Endothelial cell of umbilical vein (primary cell): ENCODE measurements around the genes MYH7 and THTPA.

GRCh38 chr14:22852629-22853527 is 16.5 kb downstream of the MMP14 start:
- PRO-cap: bidirectional peak, plus-strand start at chr14:22853286, minus-strand start at chr14:22853096
CAGE:
- cytosol, long polyA minus RNA: no peak
- cytosol, long polyA plus RNA: no peak
- long polyA plus RNA: no peak
- nucleus, long polyA minus RNA: no peak
- nucleus, long polyA plus RNA: no peak

DNA sequence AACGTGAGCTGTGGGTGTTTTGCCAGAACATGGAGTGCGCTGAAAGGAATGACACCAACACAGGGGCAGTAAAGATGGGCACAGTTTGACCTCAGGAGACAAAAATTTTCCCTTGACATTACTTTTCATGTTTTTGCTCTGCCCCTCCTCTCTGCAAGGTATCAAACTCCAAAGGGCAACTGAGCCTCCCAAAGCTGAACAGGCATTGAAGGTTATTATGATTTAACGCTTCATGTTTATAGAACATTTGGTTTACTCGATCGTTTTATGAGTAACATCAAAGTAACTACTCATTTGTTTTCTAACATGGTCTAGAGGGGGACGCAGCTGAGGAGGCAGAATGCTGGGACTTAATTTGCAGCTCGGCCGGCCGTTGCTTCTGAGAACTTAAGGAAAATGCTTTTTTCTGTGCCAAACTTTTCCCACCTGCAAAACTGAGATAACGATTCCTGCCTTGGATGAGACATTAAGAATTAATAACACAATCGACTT is 992 bp downstream of the HAUS4 start:
- PRO-cap: no peak
CAGE:
- cytosol, long polyA minus RNA: no peak
- cytosol, long polyA plus RNA: no peak
- long polyA plus RNA: no peak
- nucleus, long polyA minus RNA: no peak
- nucleus, long polyA plus RNA: no peak

DNA sequence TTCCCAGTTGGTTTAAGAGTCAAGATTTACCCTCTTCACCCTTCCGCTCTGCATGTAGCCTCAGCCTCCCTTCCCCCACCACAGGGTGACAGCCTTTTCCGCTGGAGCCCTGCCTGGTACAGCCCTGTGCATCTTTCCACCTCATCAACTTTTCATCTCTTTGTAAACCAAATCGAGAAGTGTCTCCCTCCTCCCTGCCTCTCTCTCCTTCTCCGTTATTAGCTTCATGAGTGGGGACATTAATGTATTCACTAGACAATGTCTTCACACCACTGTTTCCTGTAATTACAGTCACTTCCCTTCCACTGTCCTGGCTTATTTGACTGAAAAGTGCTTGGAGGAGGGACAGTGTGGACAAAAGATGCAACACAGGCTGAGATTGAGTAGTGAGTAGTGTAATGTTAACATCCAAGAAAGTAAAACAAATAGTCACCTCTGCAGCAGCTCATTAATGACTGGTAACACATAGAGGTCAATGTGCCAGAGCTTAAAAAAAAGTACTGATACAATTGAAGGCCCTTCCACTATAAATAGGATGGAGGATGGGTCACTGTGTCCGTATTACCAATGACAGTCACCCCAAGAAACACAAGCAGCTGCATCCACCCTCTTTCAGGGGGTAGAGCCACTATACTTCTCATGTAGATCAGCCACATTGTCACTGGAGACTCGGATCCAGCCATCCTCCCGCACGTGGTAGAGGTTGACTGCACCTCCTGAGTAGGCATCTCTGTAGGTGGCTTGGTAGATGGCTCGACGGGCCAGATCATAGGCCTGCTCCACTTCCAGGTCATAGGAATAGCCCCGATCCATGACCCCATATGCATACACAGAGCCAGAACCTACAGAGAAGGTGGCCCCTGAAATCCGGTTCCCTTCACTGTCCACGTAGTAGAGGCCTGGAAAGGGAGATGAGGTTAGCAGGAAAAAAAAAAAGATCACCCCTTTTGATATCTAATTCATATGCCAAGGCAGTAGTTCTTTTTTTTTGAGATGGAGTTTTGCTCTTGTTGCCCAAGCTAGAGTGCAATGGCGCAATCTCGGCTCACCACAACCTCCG is 8.9 kb downstream of the PSMB5 start:
- PRO-cap: unidirectional peak, minus-strand start at position 156 of the sequence
CAGE:
- cytosol, long polyA minus RNA: no peak
- cytosol, long polyA plus RNA: start-site peak on the minus strand centred at position 562 of the sequence, 312 bp wide, 2,619 and 2,777 reads in 2 replicates
- long polyA plus RNA: start-site peak on the minus strand centred at position 546 of the sequence, 131 bp wide, 1,364 and 1,499 reads in 2 replicates
- nucleus, long polyA minus RNA: no peak
- nucleus, long polyA plus RNA: start-site peak on the minus strand centred at position 548 of the sequence, 159 bp wide, 856 and 872 reads in 2 replicates

DNA sequence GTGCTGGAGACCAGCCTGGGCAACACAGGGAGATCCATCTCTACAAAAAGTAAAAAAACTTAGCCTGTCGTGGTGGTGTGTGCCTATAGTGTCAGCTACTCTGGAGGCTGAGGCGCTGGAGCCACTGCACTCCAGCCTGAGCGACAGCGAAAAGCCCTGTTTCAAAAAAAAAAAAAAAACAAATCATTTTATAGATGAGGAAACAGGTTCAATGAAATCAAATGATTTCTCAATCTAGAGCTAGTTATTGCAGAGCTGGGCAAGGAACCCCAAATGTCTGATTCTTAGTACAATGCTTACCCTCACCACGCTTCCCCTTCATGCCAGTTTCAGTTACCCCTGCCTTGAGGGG is 761 bp downstream of the PSMB5 start:
- PRO-cap: no peak
CAGE:
- cytosol, long polyA minus RNA: no peak
- cytosol, long polyA plus RNA: no peak
- long polyA plus RNA: no peak
- nucleus, long polyA minus RNA: no peak
- nucleus, long polyA plus RNA: no peak

DNA sequence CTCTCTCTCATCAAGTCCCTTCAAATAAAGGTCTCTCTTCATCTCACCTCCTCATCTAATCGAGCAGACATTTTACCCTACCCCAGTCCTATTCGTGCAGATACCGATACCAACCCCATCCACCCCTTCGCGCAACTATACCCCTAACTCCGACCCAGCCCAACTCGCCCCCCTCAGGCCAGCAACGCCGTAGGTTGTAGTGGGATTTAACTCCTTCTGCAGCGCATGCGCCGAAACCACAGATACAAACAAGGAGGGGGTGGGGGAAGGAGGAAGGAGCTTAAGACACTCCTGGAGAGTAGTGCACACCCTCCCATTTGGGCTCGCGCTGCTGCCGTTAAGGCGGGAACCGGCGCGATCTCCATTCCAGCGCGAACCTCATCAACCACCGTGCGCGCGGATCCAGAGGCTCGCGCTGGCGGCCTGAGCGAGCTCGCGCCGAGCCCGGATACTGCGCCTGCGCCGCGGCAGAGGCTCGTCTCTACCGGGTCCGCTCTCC is 441 bp downstream of the ACIN1 start:
- PRO-cap: bidirectional peak, plus-strand start at position 251 of the sequence, minus-strand start at position 171 of the sequence
CAGE:
- cytosol, long polyA minus RNA: no peak
- cytosol, long polyA plus RNA: no peak
- long polyA plus RNA: no peak
- nucleus, long polyA minus RNA: start-site peak on the plus strand centred at position 251 of the sequence, 128 bp wide, 48 reads
- nucleus, long polyA plus RNA: no peak

DNA sequence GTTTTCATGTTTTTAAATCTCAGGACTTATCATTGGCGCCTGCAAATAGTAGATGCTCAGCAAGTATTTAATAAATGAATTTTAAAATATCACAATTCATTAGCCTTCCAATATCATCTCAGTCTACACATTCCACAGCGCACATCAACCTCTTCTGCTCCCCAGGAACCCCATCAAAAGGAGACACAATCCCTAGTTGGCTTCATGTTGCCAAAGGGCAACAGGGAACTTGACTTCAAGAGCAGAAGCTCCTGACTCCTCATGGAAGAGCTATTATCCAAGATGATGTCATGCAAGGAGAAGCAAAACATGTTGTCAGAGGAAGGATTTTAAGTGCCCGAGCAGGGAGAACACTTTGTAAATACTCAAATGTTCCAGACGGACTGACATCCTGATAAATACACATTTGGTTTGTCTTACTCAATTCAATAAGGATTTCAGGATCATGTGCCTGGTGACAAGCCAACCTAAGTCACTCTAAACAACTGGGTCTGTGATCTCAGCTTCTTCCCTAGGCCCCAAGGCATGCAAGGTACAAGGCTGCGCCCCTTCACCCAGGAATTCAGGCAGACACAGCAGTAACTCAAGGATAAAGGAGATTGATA is 26.6 kb upstream of the CEBPE start:
- PRO-cap: no peak
CAGE:
- cytosol, long polyA minus RNA: no peak
- cytosol, long polyA plus RNA: no peak
- long polyA plus RNA: no peak
- nucleus, long polyA minus RNA: no peak
- nucleus, long polyA plus RNA: no peak

GRCh38 chr14:23147664-23148122 is 28.6 kb upstream of the CEBPE start:
- PRO-cap: no peak
CAGE:
- cytosol, long polyA minus RNA: no peak
- cytosol, long polyA plus RNA: no peak
- long polyA plus RNA: no peak
- nucleus, long polyA minus RNA: no peak
- nucleus, long polyA plus RNA: no peak

DNA sequence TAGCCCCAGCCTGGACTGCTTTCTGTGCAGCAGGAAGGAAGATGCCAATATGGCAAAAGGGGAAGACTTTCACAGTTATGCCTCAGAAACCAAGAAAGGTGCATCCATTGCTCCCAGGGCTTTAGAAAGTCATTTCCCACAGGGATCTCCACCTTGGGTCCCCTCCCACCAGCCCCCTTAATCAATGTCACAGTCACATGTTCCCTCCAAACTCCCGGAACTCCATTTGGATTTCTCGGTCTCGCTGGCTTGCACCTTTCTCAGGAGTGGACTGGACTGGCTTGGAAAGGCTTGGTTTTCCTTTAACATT is 30.0 kb downstream of the SLC7A8 start:
- PRO-cap: no peak
CAGE:
- cytosol, long polyA minus RNA: no peak
- cytosol, long polyA plus RNA: no peak
- long polyA plus RNA: no peak
- nucleus, long polyA minus RNA: no peak
- nucleus, long polyA plus RNA: no peak

DNA sequence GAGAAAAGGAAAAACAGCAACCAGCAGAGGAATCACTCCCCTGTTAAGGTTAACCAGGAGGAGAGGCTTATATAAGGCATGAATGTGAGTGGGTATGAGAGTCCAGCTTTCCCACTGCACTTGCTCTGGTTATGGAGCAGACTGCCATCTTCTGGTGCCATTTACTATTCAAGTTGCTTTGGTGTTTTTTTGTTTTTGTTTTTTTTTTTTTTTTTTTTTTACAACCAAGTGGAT is 3.0 kb downstream of the PPP1R3E start:
- PRO-cap: no peak
CAGE:
- cytosol, long polyA minus RNA: no peak
- cytosol, long polyA plus RNA: no peak
- long polyA plus RNA: no peak
- nucleus, long polyA minus RNA: no peak
- nucleus, long polyA plus RNA: no peak

DNA sequence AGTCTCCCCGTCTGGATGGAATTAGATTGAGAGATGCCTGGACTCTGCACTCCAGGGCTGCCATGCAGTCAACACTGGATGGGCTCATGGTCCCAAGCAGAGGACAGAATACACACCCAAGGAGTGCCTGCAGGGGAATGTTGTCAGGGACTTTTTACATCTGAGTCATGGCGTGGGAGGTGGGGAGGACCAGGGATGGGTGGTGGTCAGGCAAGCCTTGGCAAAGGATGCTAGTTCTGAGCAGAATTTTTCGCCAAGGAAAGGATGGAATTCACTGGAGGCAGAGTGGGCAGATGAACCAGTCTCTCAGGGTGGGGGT is 1.6 kb downstream of the BCL2L2 start:
- PRO-cap: no peak
CAGE:
- cytosol, long polyA minus RNA: no peak
- cytosol, long polyA plus RNA: no peak
- long polyA plus RNA: no peak
- nucleus, long polyA minus RNA: no peak
- nucleus, long polyA plus RNA: no peak

DNA sequence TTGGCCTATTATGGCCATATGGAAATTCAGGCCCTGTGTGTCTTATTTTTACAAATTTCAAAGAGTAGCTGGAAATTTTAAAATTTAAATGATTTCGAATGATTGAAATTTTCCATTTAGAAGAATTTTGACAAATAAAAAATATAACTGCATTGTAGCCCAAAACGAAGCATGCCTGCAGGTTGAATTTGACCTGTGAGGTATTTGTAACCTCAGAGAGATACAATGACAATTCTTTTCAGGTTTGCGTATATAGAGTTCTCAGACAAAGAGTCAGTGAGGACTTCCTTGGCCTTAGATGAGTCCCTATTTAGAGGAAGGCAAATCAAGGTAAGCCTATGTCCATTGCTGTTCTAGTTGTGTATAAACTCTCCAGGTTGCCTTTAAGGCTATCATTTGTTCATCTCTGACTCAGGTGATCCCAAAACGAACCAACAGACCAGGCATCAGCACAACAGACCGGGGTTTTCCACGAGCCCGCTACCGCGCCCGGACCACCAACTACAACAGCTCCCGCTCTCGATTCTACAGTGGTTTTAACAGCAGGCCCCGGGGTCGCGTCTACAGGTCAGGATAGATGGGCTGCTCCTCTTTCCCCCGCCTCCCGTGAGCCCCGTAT is 2.6 kb downstream of the PABPN1 start:
- PRO-cap: no peak
CAGE:
- cytosol, long polyA minus RNA: no peak
- cytosol, long polyA plus RNA: no peak
- long polyA plus RNA: no peak
- nucleus, long polyA minus RNA: no peak
- nucleus, long polyA plus RNA: no peak

GRCh38 chr14:23430312-23431161 is 4.9 kb downstream of the MYH7 start:
- PRO-cap: no peak
CAGE:
- cytosol, long polyA minus RNA: no peak
- cytosol, long polyA plus RNA: no peak
- long polyA plus RNA: no peak
- nucleus, long polyA minus RNA: no peak
- nucleus, long polyA plus RNA: no peak

DNA sequence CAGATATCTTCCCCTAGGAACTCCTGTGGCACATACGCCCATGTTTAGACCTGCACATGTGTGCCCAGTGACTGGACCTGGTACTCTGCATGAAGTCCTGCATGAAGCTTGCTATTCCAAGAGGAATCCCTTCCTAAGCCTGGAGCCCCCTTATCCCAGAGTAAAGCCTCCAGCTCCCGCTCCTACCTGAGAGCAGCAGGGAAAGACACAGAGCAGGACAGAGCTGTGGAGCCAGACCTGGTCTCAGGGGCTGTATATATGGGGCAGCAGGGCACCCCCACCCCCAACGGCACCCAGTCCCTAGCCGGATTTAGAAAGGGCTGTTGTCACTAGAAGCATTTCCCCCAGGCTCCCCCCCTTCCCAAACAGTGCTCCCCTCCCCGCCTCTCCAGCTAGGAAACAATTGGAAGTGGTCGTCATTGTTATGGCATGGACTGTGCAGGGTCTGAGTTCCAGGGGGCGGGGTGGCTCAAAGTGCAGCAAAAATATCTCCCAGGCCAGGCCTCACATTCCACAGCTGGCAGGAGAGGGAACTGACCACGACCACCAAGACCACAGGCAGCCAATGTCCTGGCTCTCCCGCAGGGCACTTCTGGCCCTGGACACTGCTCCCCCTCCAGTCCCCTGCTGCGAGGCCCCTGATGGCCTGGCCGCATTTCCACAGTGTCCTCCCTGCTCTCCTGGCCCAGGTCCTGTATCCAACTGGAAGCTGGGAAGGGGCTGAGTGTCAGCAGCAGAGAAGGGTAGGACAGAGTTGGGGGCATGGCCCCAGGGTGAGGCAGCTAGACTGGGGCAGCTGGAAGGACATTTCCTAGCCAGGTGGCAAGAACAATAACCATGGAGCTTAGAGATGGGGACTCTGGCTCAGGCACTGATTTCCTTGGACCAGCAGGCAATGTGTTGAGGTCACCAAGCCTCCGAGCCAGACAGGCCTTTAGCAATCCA is at the start of gene MYH7:
TSS of gene MYH7 (minus strand) at position 227 of the 945 bp plus-strand sequence.
- PRO-cap: no peak
CAGE:
- cytosol, long polyA minus RNA: no peak
- cytosol, long polyA plus RNA: no peak
- long polyA plus RNA: no peak
- nucleus, long polyA minus RNA: no peak
- nucleus, long polyA plus RNA: no peak

DNA sequence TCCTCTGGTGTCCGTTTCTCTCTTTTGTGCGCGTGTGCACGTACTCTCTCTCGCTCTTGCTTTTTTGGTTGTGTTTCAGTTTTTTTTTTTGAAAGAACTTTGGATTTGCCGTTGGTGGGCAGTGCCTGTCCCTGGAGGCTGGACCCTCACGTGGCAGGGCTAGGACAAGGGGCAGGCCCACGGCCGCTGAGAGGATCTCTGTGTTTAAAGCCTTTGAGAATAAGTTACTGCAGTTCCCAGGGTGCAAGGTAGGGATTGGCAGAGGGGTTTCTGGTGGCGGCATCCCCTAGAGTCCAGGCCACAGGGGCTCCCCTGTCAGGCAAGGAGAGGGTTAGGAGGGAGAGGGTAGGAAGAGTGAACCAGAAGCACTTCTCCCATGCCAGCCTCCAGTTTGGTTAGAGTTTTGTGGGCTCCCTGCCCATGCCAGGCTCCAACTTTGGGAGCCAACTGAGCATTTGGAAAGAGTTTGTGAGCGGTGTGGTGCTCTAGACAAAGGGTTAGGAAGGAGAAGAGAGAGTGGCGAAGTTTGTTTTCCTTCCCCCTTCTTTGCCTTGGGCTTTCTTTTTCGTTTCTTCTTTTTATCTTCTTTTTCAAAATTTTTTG is 30.5 kb downstream of the ZFHX2 start:
- PRO-cap: no peak
CAGE:
- cytosol, long polyA minus RNA: no peak
- cytosol, long polyA plus RNA: no peak
- long polyA plus RNA: no peak
- nucleus, long polyA minus RNA: no peak
- nucleus, long polyA plus RNA: no peak

DNA sequence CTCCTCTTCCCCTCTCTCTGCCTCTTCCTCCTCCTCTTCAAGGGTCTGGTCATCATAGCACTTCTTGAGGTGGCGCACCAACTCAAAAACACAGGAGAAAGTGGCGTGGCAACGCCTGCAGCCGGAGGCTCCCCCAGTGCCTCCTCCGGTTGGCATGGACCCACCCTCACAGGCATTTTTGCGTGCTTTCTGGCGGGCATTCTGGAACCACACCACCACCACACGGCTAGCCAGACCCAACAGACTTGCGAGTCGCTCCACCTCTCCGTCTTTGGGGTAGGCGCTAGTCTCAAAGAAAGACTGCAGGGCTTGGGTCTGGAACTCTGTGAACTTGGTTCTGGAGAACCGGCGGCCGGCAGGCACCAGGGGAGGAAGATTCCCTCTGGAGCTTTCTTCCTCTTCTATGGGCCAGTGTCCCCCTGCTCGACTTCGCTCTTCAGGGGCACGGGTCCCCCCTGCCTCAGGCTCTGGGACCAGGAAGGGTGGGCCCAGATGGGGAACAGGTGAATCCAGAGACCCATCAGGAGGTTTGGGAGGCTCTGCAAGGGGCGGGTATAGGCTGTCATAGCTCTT is 26.7 kb downstream of the ZFHX2 start:
- PRO-cap: no peak
CAGE:
- cytosol, long polyA minus RNA: no peak
- cytosol, long polyA plus RNA: no peak
- long polyA plus RNA: no peak
- nucleus, long polyA minus RNA: no peak
- nucleus, long polyA plus RNA: no peak

- PRO-cap: bidirectional peak, plus-strand start at chr14:23555996, minus-strand start at chr14:23555874; bidirectional peak, plus-strand start at chr14:23556411, minus-strand start at chr14:23556192
CAGE:
- cytosol, long polyA minus RNA: no peak
- cytosol, long polyA plus RNA: no peak
- long polyA plus RNA: no peak
- nucleus, long polyA minus RNA: start-site peak on the minus strand at chr14:23555932-23556192, 5 reads; start-site peak on the plus strand at chr14:23556031-23556061, 37 reads; start-site peak on the plus strand at chr14:23556267-23556327, 236 reads
- nucleus, long polyA plus RNA: start-site peak on the plus strand at chr14:23556042-23556080, 17 and 26 reads in 2 replicates; start-site peak on the plus strand at chr14:23556262-23556423, 280 and 317 reads in 2 replicates
These were observed at the start of gene THTPA for GRCh38 chr14:23555612-23556649. Gene THTPA (plus strand): TSS chr14:23556271.

DNA sequence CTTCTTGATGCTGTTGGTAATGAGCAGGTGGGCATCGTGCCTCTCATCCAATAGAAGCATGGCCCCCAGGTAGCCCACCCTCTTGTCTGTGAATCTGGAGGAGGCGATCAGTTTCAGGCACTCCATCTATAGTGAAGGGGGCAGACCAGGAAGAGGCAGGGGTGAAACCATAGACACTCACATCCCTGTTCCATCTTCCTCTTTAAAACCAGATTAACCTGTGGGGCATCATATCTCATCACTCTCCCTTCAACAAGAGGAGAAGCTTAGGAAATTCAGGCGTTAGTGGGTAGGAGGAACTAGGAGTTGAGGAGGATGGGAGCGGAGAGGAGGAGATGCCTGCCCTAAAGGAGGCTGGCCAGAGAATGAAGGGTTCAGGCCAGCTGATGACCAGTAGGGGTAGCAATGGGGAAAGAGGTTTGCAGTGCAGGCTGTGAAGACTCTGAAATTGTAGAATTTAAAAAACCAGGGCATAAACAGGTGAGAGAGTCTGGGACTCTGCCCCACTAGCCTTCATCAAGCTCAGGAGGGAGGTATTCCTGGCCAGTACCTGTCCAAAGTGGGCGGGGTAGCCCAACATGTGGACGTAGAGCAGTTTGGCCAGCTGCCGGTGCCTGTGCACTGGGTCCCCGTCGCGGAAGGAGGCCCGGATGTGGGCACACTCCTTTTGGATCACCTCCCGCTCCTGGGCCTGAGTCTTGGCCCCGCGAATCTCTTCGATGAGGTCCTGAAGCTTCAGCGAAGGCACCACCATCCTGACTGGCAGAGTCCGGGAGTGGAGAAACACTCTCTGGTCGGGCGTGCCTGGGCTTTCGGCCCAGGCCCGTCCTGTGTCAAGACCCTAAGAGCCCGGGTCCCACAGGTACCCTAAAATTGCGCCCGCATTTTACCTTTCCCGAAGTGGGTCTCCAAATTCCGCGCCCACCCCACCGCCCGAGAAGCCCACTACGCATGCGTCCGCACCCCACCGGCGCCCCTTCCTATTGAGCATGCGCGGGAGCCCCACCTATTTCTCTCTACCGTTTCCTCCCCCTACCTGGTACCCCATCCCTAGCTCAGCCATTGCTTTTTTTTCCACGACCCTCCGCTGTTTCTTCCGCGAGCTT is 677 bp downstream of the AP1G2 start:
- PRO-cap: no peak
CAGE:
- cytosol, long polyA minus RNA: no peak
- cytosol, long polyA plus RNA: no peak
- long polyA plus RNA: no peak
- nucleus, long polyA minus RNA: start-site peak on the minus strand centred at position 936 of the sequence, 52 bp wide, 28 reads
- nucleus, long polyA plus RNA: start-site peak on the minus strand centred at position 917 of the sequence, 14 bp wide, 37 and 35 reads in 2 replicates

- PRO-cap: no peak
CAGE:
- cytosol, long polyA minus RNA: no peak
- cytosol, long polyA plus RNA: no peak
- long polyA plus RNA: no peak
- nucleus, long polyA minus RNA: no peak
- nucleus, long polyA plus RNA: no peak
These were observed 4.3 kb downstream of the DHRS2 start for GRCh38 chr14:23640378-23640985.

GRCh38 chr14:23665406-23665699 is 29.2 kb downstream of the DHRS2 start:
- PRO-cap: no peak
CAGE:
- cytosol, long polyA minus RNA: no peak
- cytosol, long polyA plus RNA: no peak
- long polyA plus RNA: no peak
- nucleus, long polyA minus RNA: no peak
- nucleus, long polyA plus RNA: no peak

DNA sequence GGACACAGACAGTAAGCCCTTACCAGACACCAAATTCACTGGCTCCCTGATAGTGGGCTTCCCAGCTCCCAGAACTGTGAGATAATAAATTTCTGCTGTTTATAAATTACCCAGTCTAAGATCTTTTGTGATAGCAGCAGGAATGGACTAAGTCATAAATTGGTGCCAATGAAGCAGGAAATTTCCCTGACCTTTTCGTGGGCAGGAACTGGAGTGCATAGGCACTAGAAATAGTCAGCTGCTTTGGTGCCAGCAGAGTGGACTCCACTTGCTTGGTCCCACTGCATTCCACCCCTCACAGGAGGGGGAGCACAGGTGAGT is 63.0 kb downstream of the DHRS2 start:
- PRO-cap: no peak
CAGE:
- cytosol, long polyA minus RNA: no peak
- cytosol, long polyA plus RNA: no peak
- long polyA plus RNA: no peak
- nucleus, long polyA minus RNA: no peak
- nucleus, long polyA plus RNA: no peak